Fibroblast of villous mesenchyme (primary cell): ENCODE data around the gene UBE2O.

DNA sequence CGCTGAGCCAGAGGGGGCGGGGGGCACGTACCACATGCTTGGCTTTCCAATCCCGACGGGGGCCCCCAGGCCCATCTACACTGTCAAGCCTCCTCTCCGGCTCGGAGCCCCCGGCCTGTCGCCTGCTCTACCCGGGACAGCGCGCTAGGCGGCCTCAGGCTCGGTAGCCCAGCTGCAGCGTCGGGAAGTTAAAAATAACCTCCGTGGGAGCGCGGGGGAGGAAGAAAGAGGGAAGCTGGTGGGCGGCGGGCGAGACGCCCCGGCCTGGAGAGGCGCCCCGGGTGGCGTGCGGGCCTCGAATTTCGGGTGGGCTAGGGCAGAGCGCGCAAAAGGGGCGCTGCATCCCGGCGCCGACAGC is 615 bp upstream of the SPHK1 start:
- CAGE, long polyA plus RNA: no peak

DNA sequence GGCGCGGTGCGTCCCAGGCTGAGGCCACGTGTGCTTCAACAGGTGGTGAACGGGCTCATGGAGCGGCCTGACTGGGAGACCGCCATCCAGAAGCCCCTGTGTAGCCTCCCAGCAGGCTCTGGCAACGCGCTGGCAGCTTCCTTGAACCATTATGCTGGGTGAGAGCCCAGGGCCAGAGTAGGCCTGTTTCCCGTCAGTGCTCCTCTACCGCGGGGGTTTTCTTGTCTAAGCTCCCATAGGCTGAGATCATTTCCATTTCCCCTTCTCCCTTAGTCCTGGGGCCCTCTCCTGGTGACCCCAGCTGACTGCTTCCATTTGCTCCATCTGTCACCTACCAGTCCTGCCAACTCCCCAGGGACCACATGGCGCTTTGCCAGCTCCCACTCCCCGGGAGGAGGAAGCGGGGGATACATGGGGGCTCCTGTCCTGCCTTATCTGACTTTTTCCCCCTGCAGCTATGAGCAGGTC is 2.0 kb downstream of the SPHK1 start:
- CAGE, long polyA plus RNA: no peak

DNA sequence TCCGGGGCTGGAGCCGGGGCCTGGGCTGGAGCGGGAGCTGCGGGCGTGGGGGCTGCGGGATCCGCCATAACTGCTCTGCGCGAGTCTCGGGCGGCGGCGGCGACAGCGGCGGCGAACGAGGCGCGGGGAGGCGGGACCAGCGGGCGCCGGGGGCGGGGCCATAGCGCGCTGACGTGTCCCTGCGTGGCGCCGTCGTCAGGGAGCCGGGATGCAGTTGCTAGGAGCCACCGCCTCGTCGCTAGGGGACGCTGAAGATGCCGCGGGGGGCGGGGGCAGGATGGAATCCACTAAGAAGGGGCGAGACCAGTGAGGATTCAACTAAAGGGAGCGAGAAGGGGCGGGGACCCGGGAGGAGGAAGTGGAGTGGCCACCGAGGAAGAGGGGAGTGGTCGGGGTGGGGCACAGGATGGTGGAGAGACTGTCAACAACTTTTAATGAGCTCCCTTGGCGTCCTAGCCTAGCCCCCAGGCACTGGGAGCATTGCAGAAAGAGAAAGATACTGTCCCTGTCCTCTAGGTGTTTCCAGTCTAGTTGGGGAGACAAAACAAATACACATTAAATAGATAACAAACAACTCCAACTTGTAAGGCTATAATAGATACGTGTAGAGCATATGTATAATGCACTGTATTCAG is at the start of gene UBE2O:
Gene UBE2O (minus strand): TSS at position 79 of the 635 bp plus-strand sequence.
- CAGE, long polyA plus RNA: no peak

DNA sequence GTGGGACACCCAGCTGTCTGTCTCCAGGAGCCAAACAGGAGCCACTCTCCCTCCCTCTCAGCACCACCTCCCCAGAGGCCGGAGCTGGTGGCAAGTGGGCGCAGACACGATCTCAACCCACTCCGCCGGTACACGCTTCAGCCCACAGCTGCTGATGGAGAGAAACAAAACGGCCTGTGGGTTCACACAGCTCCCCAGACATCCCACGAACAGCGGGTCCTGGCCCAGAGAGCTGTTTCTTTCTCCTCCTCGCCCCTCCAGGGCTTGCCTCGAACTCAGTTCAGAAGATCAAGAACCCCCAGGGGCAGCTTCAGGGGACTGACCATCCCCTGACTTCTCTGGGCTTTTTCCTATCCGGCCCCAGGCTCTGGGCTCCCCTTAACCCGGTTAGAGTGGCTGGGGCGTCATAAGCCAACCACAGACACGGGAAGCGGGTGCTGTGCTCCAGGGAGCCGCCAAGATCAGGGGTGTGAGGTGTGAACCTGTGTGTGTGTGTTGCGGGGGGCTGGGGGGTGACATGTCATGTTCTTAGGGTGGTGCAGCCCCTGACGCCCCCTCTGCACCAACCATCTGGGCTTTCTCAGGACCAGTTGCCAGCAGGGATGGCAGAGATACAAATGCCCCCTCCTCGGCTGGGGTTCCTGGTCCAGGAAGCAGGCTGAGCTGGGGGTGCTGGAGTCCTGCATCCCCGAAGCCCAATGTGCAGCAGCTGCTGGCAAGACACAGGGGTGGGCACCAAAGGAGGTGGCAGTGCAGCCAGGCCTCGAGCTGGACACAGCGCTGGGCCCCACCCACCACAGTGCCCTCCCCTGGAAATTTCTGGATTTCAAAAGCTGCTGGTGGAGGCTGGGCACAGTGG is 7.4 kb downstream of the RHBDF2 start:
- CAGE, long polyA plus RNA: no peak

DNA sequence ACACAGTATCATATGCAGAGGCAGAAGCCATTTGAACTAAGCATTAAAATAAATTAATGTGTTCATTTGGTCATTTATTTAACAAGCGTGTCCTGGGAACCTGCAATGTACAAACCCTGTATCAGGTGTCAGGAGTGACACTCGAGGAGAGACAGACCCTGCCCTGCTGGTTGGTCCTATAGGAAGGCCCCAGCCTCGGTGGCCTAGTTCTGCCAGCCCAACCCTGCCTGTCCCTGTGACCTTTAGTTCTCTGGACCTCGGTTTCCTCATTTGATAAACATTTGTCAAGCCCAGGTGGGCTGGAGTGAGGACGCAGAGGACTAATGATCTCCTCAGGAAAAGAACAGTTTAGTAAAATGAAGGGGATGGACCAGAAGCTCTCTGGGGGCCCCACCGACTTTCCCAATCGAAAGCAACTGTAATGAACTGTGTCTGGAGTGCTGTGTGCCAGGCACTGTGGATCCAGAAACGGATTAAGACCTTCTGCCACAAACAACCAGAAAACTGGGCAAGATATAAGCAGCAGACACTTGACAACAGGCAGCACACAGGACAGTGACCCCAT is 8.6 kb downstream of the PRCD start:
- CAGE, long polyA plus RNA: no peak

- CAGE, long polyA plus RNA: no peak
Measured at GRCh38 chr17:76685882-76686276, 24.9 kb downstream of the MXRA7 start.

GRCh38 chr17:76687909-76688818 is 22.6 kb downstream of the MXRA7 start:
- CAGE, long polyA plus RNA: no peak

GRCh38 chr17:76735857-76736895 is 955 bp downstream of the SRSF2 start:
- CAGE, long polyA plus RNA: start-site peak on the minus strand at chr17:76736173-76736234, 20 and 35 reads in 2 replicates

- CAGE, long polyA plus RNA: no peak
Measured at GRCh38 chr17:76752869-76754127, 15.4 kb downstream of the MFSD11 start.

DNA sequence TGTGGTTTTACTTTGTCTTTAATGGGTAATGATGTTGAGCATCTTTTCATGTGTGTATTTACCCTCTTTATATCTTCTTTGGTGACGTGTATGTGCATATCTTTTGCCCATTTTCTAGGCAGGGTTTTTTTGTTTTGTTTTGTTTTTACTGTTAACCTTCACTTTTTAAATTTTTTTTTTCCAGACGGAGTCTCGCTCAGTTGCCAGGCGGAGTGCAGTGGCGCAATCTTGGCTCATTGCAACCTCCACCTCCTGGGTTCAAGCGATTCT is 35.5 kb downstream of the MFSD11 start:
- CAGE, long polyA plus RNA: no peak

DNA sequence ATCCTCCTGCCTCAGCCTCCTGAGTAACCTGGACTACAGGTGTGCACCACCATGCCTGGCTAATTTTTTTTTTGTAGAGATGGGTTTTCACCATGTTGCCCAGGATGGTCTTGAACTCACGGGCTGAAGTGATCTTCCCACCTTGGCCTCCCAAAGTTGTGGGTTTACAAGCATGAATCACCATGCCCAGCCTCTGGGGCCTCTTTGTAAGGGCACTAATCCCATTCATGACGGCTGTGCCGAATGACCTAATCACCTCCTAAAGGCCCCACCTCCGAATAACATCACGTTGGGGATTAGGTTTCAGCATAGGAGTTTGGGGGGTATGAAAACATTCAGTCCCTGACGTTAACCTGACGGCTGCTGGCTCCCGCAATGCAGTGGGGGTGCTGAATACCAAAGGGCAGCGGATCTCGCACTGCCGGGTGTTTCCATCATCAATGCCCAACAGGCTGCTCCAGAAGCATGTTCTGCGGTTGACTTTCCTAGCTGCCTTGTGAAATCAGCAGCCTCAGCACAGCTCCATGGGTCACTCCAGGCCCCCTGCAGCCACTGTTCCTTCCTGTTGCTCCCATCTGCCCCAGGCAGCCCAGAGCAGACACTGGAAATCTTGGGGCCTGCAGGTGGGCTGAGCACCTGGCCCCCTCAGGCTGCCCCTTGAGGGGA is 120.8 kb upstream of the SEC14L1 start:
- CAGE, long polyA plus RNA: no peak

- CAGE, long polyA plus RNA: no peak
Measured at GRCh38 chr17:77115477-77115920, 25.3 kb upstream of the SEC14L1 start.

GRCh38 chr17:77145508-77146714 is 5.1 kb downstream of the SEC14L1 start:
- CAGE, long polyA plus RNA: no peak

DNA sequence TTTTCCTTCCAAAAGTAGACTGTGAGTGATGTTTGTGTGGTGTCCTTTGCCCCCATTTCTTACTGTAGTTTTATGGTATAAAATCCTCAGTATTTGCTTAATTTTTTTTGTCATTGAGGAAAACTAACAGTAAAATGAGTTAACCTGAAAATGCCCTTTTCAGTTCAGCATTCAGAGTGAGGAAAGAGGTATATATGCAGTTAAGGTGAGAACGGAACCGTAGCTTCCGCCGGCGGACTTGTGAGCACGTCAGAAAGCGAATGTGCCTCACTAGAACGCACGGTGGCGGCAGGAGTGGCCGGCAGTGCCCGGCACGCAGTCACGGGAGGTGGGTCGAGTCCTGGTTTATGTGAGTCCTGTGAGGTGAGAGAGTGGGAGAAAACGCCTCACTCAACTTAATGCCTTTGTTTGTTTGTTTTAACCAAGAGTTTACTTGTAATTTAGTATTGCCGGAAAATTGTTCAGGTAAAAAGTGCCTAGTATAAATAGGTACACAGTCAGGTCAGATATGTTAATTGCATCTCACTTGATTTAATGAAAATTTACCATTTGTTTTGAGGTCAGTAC is 6.1 kb downstream of the SEC14L1 start:
- CAGE, long polyA plus RNA: no peak

DNA sequence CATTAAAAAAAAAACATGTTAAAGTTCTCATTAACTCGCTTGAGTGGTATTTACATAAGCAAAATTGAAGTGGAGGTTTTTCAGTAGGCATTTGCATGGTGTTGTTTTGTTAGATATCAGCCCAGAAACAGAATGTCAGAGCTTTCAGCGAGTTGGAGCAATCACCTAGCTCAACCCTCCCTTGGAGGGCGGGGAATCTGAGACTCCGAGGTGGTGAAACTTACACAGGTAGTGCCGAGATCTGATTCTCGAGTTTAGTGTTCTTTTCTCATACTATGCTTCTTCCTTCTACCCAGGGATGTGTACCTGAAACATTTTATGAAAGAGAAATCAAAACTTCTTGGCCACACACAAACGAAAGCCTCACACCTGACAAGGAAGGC is 6.6 kb downstream of the SEC14L1 start:
- CAGE, long polyA plus RNA: no peak

DNA sequence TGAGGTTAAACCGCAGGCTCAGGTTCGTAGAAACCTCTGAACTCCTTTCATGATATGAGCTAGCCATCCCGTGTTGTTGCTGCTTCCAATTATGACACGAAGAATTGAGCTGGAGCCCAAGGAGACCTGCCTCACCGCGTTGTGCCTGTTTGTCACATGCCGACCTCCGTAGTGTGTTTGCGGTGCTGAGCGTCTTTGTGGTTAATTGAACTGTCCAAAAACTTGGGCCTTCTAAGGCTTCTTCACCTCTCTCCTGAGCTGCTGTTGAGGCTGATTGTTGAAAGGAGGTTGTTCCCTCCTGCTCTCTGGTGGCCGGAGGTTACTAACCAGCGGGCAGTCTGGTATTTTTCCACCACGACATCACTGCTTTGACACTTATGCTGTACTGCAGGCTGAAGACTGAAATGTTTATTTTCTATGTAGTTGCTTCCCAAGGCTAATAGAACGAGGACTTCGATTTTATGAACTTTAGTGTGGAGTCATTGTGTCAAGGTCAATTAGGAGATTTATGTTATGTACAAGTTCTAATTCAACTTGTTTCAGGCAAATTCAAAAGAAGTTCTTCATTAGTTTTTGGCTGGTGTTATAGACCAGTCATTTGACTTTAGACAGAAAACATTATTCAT is 67.6 kb downstream of the SEC14L1 start:
- CAGE, long polyA plus RNA: no peak

- CAGE, long polyA plus RNA: no peak
Measured at GRCh38 chr17:77212337-77213119, 68.8 kb upstream of the SEPTIN9 start.

- CAGE, long polyA plus RNA: no peak
Measured at GRCh38 chr17:77220942-77221759, 60.1 kb upstream of the SEPTIN9 start.

DNA sequence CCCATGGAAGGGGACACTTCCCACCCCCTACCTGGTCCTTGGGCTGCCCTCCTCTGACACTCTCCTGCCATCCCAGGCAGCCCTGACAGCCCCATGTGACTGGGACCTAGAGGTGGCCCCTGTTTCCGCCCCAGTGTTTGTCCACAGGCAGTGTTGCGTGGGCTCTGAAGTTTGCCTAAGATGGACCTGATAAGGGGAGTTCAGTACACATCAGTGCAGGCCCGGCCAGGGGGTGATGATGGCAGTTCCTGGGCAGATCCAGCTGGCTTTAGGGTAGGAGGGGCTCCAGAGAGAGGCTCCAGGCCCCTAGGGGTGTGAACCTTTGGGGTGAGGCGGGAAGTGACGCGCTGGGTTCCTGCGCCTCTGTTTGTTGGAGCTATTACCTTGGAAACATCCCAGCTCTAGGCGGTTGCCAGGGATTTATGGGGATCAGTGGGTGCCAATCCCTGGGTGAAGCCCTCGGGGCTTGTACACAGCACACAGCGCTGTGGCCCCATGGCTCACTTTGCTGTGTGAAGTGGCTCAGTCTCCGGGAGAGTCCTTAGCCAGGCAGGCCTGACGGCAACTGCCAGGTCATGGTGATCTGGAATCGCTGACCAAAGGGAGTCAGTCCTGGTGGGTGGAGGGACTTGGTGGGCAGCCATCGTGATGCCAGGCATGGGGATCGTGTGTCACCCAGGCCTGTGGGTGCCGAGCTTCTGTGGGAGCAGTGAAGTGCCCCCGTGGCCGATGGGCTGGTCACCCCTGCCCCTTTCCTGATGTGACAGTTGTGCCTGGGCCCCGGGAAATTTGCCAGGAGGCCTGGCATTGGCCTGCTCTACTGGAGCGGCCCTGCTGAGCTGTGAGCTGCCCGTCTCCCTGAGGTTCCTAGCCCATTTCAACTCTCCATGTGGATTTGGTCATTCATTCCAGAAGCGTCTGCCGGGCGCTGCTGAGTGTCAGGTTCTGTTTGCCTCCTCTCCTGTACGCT is 5.6 kb downstream of the SEPTIN9 start:
- CAGE, long polyA plus RNA: no peak

DNA sequence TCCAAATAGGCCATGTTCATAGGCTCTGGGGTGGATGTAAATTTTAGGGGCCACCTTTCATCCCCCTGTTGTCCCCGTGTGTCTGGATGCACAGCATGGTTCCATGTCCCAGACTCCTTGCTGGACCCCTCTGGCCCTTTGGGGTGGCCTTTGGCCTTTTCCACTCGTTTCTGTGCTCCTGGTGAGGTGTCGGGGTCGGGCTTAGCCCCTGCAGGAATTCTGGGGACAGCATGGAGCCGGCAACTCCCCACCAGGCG is 42.9 kb downstream of the SEPTIN9 start:
- CAGE, long polyA plus RNA: no peak